Subcutaneous adipose tissue (tissue), 3 donors: ENCODE data around the gene VPREB1.

DNA sequence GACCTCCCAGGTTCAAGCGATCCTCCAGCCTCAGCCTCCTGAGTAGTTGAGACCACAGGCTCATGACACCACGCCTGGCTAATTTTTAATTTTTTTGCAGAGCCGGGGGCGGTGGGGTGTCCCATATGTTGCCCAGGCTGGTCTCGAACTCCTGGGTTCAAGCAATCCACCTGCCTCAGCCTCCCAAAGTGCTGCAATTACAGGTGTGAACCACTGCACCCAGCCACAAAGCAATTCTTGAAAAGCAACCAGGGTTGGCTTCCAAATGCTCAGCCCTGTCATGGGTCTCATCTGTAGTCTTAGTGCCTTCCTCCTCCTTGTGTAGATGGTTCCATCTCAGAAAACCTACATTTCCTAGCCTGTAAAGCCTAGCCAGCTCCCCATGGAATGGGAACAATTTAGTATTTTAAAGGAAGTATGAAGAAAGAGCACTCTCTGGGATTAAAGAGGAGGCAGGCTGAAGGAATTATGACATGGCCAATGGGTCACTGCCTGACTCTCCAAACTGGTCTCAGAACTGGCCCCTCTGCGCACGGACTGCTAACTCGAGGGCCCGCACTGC, 20.9 kb upstream of the YPEL1 start:
- PRO-cap = no peak
- RAMPAGE, long total RNA, 3 experiments = no peak in any of the 3 experiments

- PRO-cap = no peak
- RAMPAGE, long total RNA, 3 experiments = no peak in any of the 3 experiments
Measured at GRCh38 chr22:21760504-21761807, 25.4 kb upstream of the YPEL1 start.

DNA sequence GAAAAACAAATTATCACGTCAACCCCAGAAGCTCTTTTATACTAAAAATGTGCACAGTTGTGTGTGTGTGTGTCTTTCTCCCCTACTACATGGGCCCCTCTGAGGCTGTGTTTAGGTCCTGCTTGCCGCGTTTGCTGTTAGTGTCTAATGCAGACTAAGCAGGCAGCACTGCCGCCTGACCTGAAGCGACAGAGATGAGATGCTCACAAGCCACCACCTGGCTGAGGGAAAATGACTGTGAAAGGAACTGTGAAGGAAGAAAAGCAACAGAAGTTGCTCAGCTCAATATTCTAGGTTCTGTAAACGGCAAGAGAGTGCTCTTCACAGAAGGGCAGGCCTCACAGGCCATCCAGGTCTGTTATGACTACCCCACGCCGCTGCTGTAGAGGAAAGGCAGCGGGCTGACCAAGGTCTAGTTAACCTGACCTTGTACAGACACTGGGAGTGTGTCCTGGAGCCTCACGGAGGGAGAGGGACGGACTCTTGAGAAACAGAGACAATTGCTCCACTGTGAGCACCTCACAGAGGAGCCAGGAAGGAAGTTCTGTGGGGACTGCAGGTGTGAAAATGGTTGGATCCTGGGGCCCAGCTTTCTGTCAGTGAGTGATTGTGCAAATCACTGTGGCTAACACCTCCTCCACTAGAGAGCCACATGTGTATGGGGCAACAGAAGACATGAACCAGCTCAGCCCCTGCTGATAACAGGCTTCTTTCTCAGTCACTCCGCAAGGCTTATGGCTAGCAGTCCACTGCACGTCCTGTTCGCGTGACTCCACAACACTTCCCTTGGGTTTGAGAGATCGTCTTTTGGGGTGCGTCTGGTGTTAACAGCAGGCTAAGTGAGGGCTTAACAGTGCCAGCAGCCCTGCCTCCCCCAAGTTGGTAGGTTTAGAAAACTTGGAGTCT, 31.3 kb upstream of the YPEL1 start:
- PRO-cap = no peak
- RAMPAGE, long total RNA, 3 experiments = no peak in any of the 3 experiments

DNA sequence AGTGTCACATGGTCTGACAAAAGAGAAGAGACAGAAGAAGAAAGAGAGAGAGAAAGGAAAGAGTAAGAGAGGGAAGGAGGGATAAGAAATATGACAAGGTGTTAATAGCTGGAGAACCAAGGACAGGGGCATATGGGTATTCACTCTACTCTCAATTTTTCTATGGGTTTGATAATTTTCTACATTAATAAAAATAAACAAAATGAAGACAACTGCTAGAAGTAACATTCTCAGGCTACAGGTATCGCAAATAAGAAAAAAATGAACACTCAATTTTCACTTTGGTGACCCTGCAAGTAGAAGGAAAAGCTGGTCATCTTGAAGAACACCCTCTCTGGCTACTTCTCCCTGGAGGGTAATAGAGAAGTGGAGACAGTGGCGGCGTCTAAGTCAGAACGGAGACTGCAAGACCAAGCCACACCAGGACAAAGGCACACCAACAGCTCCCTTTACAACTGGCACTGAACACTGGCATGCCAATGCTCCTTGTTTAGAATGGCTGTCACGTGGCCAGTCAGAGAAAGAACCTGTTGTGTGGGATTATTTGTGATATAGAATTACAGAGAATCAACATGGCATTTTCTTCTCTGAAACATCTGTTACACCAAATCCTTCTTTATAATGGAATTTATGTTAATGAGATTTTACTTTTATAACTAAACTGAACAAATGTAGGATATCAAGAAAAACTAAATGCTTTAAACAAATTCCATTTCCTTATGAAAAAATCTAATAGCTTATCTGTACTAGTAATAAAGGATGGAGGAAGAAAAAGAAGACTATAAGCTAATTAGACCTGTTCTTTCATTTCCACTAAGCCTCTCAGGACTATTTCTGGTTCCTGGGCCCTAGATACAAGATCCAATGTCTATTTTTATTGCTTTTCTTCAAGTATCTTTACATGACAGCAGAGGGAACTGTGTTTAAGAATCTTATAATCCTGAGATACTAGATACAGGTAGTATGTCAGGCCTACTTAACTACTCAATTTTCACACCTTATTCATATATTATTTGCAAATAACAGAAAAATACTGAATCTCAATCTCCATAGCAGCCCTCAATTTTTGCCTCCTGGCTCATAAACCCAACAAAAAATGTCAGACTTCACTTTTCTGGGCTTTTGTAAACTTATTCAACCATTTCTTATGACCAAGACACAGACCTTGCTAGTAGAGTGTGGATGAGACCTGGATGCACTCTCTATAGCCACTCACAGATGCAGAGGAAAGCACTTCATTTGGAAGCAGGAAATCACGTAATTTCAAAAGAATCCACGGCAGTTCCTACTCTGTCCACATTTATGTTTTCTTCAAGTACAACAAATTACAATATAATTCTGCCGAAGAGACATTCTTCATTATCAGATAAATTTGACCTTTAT, 61.5 kb upstream of the YPEL1 start:
- PRO-cap = no peak
- RAMPAGE, long total RNA, 3 experiments = no peak in any of the 3 experiments

GRCh38 chr22:21803026-21803625, 64.3 kb downstream of the MAPK1 start:
- PRO-cap = no peak
- RAMPAGE, long total RNA, 3 experiments = start-site peak on the minus strand in 1 of 3 experiments, at chr22:21803070-21803309 at its widest, 6 reads per replicate

- PRO-cap = no peak
- RAMPAGE, long total RNA, 3 experiments = no peak in any of the 3 experiments
Measured at GRCh38 chr22:21823946-21824533, 43.4 kb downstream of the MAPK1 start.

DNA sequence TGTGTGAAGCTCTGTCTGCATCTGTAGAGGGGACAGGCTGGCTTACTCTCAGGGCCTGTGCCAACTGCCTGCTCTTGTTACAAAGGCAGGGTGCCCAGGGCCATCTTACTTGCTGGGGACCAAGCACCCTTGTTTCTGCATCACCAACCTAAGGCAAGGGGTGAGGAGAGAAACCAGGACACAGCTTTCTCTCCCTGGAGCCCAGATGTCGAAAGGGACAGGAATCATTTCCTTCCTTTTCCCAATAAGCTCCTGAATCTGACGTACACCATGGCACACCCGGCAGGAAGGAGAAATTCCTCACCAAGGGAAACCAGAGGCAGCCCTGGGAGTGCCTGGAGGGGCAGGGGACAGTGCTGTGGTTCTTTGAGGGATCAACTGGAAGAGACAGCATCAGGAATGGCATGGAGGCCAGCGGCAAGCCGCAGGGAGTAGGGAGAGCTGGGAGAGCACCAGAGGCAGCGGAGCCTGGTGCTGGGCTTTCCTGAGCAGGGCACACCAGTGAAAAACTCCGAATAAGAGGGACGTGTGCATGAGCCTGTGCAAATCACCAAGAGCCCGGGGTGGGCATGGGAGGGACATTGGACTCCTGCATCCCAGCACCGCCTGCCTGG, 3.4 kb downstream of the PPM1F start:
- PRO-cap = no peak
- RAMPAGE, long total RNA, 3 experiments = no peak in any of the 3 experiments

DNA sequence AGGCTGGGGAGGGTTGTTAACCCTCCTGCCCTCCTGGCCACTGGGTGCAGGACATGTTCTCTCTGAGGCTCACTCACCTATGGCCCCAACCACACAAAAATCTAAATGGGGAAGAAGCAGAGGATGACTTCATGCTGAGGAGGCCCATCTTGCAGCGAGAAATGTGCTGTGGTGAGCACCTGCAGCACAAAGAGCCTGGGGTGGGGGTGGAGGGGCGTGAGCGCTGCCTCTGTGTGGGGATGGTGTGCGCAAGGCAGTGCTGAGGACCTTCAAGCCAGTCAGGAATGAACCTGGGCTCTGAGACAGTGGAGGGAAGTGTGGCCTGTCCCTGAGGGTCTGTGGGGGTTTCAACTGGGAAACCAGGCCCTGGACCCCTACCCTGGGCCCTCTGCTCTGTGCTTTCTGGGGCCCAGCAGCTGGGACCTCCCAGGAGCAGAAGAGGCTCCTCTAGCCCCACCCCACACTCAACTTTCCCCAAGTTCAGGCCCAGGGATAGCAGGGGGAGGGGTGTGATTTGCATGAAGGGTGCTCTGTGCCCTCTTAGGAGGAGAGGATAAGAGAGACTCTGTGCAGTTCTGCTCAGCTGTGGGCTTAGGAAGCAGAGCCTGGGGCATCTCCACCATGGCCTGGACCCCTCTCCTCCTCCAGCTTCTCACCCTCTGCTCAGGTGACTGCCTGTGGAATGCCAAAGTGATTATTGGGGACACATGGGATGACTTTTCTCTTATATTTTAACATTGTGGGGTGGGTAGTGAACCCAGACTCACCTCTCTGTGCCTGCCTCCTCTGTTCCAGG, 43.1 kb upstream of the TOP3B start:
- PRO-cap = no peak
- RAMPAGE, long total RNA, 3 experiments = no peak in any of the 3 experiments

DNA sequence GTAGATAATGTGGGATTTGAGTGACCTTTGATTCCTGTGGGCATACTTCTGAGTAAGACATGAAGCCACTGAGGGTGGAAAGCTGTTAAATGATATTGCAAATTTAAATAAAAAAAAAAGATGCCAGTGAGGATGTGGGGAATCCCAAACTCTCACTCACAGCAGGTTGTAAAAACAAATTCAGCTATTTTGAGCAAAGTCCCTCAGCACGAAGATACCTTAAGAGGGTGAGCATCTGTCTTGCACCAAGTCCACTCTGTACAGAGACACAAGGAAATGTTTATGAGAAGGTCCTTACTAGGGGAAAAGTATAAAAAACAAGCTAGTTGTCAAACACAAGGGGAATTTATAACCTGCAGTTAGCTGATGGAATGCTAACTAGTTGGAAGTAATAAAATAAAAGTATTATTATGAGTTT, 59.6 kb upstream of the TOP3B start:
- PRO-cap = no peak
- RAMPAGE, long total RNA, 3 experiments = no peak in any of the 3 experiments

- PRO-cap = no peak
- RAMPAGE, long total RNA, 3 experiments = no peak in any of the 3 experiments
Measured at GRCh38 chr22:22161791-22162377, 82.7 kb upstream of the VPREB1 start.

GRCh38 chr22:22244446-22244994, at the start of gene VPREB1:
Gene VPREB1 (plus strand): TSS chr22:22244786.
- PRO-cap = no peak
- RAMPAGE, long total RNA, 3 experiments = no peak in any of the 3 experiments

DNA sequence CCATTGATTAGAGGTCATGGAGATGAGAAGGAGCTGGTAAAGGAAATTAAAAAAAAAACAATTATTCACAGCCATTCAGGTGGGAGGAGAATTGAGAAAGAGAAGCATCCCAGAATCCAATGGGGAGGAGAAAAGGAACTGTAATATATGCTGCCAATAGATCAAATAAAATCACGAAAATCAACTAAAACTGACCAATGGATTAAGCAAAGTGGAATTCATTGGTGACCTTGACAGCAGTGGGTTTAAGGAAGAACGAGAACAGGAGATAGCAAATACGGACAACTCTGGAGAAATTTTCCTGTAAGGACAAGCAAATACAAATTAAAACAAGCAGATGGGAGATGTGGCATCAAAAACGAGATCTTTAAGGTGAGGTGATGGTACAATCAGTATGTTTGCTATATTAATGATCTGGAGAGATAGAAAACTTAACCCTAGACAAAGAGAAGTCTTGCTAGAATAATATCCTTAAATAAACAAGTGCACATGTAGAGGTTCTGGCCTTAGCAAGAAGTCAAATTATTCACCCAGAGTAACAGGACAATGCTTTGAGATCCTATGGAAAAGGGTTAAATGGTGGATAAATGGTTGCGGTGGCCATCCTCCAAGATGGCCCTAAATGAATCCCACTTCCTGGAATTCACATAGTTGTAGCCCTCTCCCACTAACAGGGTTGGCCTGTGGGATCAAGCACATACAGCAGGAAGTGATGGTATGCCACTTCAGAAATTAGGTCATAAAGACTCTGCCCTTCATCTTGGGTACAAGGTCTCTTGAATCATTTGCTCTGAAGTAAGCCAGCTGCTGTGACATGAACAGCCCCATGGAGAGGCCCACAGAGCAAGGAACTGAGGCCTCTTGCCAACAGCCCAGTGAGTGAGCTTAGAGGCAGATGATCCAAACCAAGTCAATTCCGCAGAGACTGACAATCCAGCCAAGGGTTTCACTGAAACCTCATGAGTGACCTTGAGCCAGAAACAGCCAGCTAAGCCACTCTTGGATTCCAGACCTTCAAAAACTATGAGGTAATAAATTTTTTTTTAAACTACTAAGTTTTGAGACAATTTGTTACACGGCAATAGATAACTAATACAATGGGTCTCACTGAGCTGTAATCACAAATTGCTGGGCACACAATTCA, 1.9 kb downstream of the ZNF280B start:
- PRO-cap = no peak
- RAMPAGE, long total RNA, 3 experiments = no peak in any of the 3 experiments

- PRO-cap = no peak
- RAMPAGE, long total RNA, 3 experiments = no peak in any of the 3 experiments
Measured at GRCh38 chr22:22818584-22819257, 68.9 kb upstream of the IGLL5 start.

- PRO-cap = no peak
- RAMPAGE, long total RNA, 3 experiments = no peak in any of the 3 experiments
Measured at GRCh38 chr22:22903625-22904100, 16.0 kb downstream of the IGLL5 start.

- PRO-cap = no peak
- RAMPAGE, long total RNA, 3 experiments = no peak in any of the 3 experiments
Measured at GRCh38 chr22:22931760-22932304, 44.2 kb downstream of the IGLL5 start.

GRCh38 chr22:23270811-23271794, 90.8 kb downstream of the BCR start:
- PRO-cap = no peak
- RAMPAGE, long total RNA, 3 experiments = no peak in any of the 3 experiments

DNA sequence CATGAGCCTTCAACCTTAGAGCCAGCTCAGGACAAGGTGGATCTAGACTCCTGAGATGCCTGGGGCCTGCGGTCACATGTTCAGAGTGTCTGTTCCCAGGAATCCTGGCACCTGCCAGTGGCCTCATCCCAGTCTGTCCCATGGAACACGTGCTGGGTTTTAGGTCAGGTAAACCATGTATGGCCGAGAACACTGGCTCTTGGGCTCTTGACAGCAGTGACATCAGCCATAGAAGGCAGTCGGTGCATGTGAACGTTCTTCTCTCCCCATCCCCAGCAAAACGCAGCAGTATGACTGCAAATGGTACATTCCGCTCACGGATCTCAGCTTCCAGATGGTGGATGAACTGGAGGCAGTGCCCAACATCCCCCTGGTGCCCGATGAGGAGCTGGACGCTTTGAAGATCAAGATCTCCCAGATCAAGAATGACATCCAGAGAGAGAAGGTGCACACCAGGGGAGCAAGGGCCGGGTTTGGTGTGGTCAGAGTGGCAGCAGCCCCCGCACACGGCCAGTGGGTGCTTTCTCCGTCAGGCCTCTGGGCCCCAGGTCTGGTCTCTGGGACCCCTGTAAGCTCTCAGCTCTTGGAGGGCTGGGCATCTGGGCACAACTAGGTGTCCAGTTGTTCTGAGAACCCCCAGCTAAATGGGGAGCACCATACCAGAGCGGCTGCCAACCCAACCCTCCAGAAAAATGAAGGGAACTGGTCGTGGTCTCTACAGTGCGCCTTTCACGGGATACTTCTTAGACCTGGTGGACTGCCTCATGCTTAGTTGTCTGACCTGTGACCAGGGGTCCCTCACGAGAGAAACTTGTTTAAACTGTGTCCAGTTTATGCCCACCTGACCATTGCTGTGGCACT, 104.7 kb downstream of the BCR start:
- PRO-cap = unidirectional peak, plus-strand start at position 468 of the sequence
- RAMPAGE, long total RNA, 3 experiments = no peak in any of the 3 experiments

DNA sequence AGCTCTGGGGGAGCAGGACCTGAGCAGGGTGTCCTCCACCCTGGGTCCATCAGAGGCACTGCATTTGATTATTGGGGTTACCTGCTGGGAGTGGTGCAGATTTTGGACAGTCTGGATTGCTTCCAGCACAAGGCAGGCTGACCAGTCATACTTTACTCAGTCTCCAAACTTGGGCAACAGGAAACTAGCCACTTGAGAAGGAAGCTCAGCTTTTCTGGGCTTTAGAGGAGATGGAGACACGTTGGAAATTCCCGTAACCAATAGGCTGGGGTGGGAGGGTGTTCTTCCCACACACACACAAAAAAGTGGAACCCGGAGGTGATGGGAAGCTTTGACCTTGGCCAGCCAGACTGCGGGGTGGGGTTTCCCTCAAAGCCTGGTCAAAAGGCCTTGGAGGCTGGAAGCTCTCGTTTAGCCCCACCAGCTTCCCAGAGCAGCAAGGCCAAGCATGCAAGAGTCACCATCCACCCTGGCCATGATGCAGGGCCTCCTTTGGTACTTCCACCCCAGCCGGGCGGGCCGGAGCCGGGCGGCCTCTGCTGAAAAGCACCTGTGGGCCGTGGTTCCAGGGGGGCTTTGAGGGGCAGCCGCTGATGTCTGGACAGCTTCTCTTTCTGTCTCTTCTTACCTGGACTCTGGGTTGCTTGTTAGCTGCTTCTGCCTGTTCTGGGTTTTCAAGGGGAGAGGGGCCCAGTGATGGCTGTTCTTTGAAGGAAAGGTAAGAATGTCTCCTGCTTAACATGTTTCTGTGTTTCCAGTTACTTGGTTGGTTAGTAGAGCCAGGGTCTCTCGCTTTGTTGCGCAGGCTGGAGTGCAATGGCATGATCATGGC, 126.2 kb downstream of the BCR start:
- PRO-cap = no peak
- RAMPAGE, long total RNA, 3 experiments = no peak in any of the 3 experiments

GRCh38 chr22:23504103-23504922, 75.8 kb downstream of the IGLL1 start:
- PRO-cap = no peak
- RAMPAGE, long total RNA, 3 experiments = no peak in any of the 3 experiments

DNA sequence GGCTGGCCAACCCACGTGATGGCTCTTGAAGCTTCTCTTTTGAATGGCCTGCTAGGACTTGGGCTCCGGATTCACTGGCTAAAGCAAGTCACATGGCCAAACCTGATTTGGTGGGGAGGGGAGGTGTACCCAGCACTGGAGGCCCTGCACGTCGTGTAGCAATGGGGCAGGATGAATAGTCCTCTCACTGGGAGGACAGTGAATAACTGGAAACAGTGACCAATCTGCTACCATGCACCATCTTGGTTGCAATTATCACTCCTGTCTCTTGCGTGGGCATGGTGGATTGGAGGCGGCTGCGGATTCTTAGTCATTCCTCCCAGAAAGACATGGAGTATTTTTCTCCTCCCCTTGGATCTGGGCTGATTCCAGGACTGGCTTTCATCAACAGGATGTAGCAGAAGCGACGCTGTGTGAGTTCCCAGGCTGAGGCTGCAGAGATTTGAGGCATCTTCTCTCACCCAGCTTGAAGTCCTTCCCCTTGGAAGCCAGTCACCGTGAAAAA, 70.5 kb downstream of the IGLL1 start:
- PRO-cap = no peak
- RAMPAGE, long total RNA, 3 experiments = no peak in any of the 3 experiments